HT1080 (cell line): ENCODE measurements around the genes OR13C8, OR13C5 and OR13D1.

DNA sequence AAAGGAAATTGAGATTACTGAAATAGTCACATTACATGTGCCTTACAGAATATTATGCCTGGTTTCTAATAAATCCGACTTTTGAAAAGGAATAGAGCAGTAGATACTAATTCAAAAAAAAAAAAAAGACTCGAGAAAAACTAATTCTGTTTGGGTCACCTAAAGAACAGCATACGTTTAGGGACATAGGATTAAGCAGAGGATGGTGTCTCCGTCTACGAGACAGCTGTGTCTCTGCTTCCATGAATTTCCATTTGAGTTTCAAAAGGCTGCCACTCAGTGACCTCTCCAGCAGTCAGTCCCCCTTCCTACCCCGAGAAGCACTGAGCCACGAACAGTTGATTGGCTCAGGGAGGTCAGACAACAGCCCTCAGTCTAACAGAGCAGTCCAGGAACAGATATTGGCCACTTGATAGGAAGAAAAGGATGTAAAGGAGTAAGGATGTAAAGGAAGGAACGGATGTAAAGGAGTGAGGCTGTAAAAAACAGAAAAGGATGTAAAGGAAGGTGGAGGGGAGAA is 3.3 kb upstream of the NR4A3 start:
RAMPAGE:
- cytosol, long total RNA: no peak
- long total RNA: no peak
- nucleus, long total RNA: no peak

DNA sequence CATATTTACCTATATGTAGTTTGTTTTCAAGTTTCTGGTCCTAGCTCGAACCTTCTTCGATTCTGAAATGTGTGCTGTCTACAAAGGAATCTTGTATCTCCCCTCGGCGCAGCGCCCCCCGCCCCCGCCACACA is 1.4 kb upstream of the NR4A3 start:
RAMPAGE:
- cytosol, long total RNA: no peak
- long total RNA: no peak
- nucleus, long total RNA: no peak

DNA sequence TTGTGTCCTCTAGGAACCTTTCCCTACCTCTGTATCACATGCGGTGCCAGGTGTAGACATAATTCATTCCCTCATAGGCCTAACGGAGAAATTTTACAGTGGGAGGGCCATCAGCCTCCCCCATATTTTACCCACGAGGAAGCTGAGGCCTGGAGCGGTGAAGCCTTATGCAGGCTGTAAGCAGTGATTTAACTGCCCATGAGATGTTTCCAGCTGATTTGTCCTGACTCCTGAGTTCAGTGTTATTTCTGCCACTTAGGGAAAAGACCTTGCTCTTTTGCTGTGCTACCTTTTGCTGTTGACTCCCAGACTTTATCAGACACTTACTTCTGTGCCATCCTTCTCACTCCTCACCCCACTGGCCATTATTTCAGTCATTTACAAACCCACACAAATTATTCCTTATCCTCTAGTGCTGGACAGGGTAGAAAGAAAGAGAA is 8.1 kb downstream of the NR4A3 start:
RAMPAGE:
- cytosol, long total RNA: no peak
- long total RNA: no peak
- nucleus, long total RNA: no peak

DNA sequence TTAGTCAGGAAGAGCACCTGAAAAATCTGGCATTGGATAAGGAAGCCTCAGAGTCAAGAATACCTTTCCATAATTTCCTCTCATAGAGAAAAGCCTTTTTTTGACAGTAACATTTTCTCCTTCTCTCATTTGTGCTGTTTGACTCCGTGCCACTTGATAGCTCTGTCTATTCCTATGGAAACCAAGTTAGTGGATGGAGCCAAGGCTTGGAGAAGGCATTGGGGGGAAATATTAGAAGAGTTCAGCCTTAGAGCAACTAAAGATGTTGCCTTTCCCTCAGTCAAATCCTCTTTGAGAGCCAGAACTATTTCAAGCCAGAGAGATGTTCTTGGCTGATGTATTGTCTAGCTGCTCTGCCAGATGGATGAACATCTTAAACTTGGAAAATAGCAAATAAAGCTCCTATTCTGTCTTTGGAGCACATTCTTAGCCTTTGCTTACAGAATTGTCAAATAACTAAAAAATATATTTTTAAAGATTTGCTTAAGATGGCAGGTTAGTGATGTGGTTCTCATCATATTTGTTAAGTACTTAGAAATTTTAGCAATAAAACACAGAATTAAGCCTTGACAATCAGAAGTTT is 112.5 kb downstream of the INVS start:
RAMPAGE:
- cytosol, long total RNA: no peak
- long total RNA: no peak
- nucleus, long total RNA: no peak

DNA sequence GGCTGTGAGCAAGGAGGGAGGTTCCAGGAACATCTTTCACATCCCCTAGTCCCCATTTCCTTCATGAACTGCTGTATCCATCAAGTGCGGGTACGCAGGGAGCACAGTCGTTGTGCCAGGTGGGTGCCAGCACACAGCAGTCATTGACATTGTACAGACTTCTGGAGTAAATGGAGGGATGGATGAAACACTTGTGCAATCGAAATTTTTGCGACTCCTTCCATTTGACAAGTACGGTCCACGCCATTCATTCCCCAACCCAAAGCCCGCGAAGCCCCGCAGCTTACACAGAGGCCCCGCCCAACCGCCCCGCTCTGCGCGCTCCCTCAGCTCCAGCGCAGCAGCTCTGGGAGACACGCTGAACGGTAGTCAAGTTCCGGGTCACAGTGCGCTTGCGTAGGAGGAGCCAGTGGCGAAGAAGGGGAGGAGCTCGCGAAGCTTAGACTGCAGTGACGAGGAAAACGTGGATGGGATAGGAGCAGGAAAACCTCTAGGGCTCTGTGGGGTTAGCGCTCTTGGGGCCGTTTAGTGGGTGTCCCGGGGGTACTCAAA is 15.5 kb upstream of the MSANTD3 start:
RAMPAGE:
- cytosol, long total RNA: no peak
- long total RNA: no peak
- nucleus, long total RNA: no peak

GRCh38 chr9:101437817-101438402 is 2.3 kb upstream of the ALDOB start:
RAMPAGE:
- cytosol, long total RNA: no peak
- long total RNA: no peak
- nucleus, long total RNA: no peak

RAMPAGE:
- cytosol, long total RNA: no peak
- long total RNA: no peak
- nucleus, long total RNA: no peak
Measured at GRCh38 chr9:101706854-101707306, 31.6 kb downstream of the GRIN3A start.

DNA sequence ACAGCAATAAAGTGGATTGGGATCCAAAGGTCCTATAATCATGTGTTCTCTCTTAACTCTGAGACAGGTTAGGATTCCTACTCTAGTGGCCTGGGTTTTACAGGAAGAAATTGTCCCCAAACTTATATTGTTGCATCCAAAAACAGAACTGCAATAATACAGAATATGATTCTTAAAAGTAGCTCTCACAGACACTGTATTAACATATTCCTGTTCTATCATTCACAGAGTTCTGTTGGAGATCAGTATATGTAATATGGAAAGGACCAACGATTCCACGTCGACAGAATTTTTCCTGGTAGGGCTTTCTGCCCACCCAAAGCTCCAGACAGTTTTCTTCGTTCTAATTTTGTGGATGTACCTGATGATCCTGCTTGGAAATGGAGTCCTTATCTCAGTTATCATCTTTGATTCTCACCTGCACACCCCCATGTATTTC is at the start of gene OR13C8:
OR13C8 (plus strand) TSS at position 257 of the 439 bp plus-strand sequence.
RAMPAGE:
- cytosol, long total RNA: no peak
- long total RNA: no peak
- nucleus, long total RNA: no peak

DNA sequence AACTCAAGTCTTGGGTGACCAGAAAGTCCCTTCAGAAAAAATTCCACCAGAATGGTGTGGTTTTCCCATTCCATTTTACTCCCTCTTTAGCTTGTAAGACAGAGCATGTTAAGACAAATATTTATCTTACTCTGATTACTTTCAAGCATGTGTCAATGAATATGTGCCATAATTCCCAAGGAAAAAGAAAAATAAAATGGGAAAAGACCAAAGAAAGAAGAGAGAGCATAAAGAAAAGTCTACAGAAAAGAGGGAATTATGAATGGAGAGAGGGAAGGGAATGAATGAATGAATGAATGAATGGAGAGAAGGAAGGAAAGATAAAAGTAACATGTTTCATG is at the start of gene OR13C5:
OR13C5 (minus strand) TSS at position 74 of the 341 bp plus-strand sequence.
RAMPAGE:
- cytosol, long total RNA: no peak
- long total RNA: no peak
- nucleus, long total RNA: no peak

DNA sequence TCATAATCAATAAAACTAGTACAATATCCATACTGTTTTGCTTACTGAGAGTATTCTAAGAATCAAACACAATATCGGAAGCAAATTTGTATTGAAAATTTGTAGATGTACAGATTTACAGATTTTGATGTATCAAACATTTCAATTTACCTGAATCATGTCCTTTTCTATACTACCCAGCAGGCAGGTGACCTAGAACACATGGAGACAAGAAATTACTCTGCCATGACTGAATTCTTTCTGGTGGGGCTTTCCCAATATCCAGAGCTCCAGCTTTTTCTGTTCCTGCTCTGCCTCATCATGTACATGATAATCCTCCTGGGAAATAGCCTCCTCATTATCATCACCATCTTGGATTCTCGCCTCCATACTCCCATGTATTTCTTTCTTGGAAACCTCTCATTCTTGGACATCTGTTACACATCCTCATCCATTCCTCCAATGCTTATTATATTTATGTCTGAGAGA is at the start of gene OR13D1:
OR13D1 (plus strand) TSS at position 202 of the 468 bp plus-strand sequence.
RAMPAGE:
- cytosol, long total RNA: no peak
- long total RNA: no peak
- nucleus, long total RNA: no peak

GRCh38 chr9:104866624-104866895 is 61.4 kb downstream of the ABCA1 start:
RAMPAGE:
- cytosol, long total RNA: no peak
- long total RNA: no peak
- nucleus, long total RNA: no peak

GRCh38 chr9:104867616-104867867 is 60.4 kb downstream of the ABCA1 start:
RAMPAGE:
- cytosol, long total RNA: no peak
- long total RNA: no peak
- nucleus, long total RNA: no peak

DNA sequence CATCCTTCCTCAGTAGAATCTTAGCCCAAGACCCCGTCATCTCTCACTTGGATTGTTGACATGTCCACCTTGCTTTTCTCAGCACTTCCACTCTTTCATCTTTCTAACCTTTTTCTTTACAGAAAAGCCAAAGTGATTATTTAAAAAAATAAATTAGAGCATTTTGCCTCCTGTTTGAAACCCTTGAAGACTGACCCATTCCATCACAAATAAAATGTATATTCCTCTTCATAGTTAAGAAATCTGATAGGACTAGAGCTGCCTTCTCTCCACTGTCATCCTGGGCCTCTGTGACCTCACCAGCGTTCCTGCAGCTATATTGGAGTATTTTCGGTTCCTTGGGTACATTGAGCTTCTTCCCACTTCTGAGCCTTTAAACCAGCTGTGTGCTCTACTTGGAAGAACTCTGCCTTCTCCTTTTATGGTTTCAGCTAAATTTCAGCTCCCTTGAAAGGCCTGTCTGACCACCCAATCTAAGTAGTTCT is 99.1 kb upstream of the ABCA1 start:
RAMPAGE:
- cytosol, long total RNA: no peak
- long total RNA: no peak
- nucleus, long total RNA: no peak

DNA sequence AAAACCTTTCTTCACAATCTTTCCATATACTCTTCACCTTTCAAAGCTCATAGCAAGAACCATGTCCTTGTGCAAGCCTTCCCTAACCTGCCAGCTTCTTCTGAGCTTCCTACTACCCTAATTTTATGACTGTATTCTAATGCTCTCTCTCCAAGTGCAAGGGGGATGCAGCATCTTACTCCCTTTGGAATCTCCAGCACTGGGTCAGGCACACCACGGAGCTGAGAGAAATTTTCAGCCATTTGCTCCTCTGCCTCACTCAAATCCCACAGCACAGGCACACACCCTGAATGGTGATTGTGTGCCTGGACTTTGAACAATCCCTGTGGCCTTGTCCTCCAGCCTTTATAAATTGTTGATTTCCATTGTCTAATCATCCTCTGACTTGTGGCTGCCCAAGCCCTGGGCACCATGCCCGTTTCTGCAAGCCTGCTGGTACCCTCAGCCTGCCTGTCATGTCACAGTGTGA is 28.2 kb upstream of the SLC44A1 start:
RAMPAGE:
- cytosol, long total RNA: no peak
- long total RNA: no peak
- nucleus, long total RNA: no peak

GRCh38 chr9:105245490-105245625 is 907 bp downstream of the SLC44A1 start:
RAMPAGE:
- cytosol, long total RNA: no peak
- long total RNA: no peak
- nucleus, long total RNA: no peak

DNA sequence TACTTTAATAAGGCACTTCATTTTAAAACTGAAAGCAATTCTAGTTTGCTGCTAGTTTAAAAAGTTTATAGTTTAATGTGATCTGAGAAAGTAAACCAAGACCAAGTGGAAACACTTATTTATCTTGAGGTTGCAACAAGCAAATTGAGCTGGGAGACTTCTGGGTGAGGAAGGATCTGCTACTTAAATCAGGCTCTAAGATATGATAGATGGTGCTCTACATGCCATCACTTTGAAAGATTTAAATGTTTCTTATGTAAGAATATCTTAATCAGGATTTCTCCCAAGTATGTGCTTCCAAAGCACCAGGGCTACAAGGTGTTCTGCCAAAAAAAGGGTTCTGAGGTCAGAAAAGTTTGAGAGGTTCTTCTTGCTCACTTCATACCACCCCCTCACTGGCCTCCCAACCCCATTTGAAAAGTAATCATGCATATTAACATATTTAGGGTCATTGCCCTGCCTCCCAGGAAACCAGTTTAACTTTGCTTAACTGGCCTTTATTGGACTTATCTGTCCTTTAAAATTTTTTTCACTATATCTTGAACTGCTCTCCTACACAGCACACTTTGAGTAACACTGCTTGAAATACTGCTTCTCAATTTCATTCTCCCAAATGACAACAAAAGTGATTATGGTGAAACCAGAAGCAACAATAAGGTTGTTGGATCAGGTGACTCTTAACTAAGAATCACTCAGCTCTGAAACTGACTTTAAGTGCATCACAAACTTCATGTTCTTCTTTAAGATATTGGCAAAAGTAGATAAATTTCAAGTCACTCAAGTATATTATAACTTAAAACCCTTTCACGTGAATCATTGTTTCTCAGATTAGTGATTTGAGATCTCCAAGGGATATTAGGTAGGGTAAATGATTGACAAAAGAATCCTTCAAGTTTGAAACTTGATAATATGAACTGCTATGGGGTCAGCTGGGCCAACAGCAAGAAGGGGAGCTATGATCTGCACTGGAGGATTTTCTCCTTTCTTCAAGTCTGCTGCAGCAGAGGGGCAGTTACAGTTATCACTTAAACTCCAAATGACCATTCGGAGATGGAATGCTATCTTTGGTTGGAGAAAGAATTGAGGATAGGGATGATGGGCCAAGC is 15.7 kb downstream of the SLC44A1 start:
RAMPAGE:
- cytosol, long total RNA: no peak
- long total RNA: no peak
- nucleus, long total RNA: no peak

DNA sequence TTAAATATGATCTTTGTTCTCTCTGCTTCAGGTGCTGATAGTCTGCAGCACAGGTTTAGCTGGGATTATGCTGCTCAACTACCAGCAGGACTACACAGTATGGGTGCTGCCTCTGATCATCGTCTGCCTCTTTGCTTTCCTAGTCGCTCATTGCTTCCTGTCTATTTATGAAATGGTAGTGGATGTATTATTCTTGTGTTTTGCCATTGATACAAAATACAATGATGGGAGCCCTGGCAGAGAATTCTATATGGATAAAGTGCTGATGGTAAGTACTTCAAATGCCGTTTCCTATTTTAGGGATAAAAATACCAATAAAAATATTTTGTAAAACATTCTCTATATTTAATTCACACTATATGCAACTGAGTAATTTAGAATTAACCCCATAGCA is 64.7 kb upstream of the FSD1L start:
RAMPAGE:
- cytosol, long total RNA: no peak
- long total RNA: no peak
- nucleus, long total RNA: no peak

DNA sequence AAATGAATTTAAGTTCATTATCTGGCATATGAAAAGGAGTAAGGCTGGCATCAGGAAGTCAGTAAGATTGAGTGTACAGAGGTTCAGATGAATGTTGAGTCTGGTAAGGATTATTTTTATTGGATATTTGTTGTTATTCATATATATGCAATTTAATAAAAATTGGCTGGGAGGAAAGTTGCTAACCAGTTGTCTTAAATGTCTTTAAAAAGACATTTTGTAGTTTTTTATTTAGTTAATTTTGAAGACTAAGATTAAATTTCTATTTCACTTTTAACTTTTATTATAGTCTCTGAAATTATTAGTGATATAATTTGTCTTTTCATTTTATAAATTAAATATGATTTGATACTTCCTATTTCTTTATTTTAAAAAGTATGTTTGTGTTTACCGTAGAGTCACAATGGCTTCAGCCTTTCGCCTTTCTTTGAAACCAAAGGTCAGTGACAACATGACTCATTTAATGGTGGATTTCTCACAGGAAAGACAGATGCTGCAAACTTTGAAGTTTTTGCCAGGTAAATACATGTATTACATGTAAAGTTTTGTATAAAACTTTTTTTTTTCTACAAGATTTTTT is 36.2 kb downstream of the FSD1L start:
RAMPAGE:
- cytosol, long total RNA: no peak
- long total RNA: no peak
- nucleus, long total RNA: no peak

RAMPAGE:
- cytosol, long total RNA: no peak
- long total RNA: no peak
- nucleus, long total RNA: no peak
Measured at GRCh38 chr9:106621288-106621878, 241.6 kb upstream of the ZNF462 start.

DNA sequence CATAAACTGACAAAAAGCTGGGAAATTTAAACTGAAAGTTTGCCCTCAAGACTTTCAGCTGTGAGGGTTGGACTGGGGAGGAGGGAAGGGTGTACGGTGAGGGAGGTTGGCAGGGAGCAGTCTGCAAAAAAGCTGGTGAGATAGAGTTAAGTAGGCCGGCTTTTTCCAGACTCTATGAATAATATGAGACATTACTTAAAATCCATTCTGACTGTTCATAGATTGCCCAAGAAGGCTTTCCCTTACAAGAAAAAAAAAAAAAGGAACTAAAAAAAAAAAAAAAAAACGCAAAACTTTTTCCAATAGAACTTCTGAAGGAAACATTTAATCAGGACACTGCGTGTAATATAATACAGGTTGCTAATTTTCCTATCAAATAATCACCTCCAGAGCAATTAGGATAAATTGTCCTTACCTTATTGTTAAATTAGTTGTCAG is 164.7 kb upstream of the ZNF462 start:
RAMPAGE:
- cytosol, long total RNA: no peak
- long total RNA: no peak
- nucleus, long total RNA: no peak